Ascending aorta (tissue), 1 donor: Measurements from ENCODE around the genes OR10A7, OR6C74, OR6C4, PYM1 and COQ10A.

GRCh38 chr12:54405084-54405626 lies 13.9 kb downstream of the ITGA5 start:
- PRO-cap = no peak

GRCh38 chr12:55220778-55221263 lies at the start of gene OR10A7:
Gene OR10A7 (plus strand): TSS chr12:55221025.
- PRO-cap = no peak

GRCh38 chr12:55244192-55244715 lies at the start of gene OR6C74:
Gene OR6C74 (plus strand): TSS chr12:55244609.
- PRO-cap = no peak

DNA sequence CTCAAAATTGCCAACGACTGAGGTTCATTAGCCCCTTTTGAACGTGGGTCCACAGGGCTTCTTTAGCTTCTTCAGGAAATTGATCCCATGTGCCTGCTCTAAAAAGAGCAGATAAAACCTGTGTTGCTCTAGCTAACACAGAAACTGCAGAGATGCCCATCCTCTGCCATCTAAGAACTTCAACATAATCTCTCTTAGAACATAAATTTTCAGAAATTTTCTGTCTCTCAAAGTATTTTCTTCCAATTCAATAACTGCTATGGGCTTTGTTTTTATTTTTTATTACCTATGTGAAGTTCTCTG lies at the start of gene OR6C4:
OR6C4 (plus strand) TSS at position 151 of the 303 bp plus-strand sequence.
- PRO-cap = no peak

DNA sequence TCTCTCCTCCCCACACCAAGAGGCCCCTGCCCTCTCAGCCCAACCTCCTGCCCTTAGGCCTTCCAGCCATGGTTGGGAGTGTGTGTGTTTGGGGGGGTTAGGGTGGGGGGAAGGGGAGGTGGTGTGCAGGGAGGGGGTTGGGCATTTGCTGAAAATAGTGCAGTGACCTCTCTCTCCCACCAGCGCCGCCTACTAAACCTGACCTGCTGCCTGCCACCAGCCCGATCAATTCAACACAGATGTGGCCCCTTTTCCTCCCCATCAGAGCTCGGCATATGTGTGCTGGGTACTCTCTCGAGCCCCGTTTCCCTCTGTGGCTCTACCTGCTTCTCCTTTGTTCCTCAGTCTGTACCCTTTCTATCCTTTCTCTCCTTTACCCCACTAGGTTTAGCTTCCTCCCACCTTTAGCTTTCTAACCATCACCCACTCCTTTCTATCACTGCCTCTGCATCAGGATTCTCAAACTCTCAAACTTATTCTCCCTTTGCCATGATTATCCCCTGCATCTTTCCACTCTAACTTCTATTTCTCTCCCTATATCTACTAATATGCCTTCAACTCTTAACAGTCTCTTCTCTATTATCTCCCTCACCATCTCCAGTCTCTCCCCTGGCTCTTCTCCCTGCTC lies 3.1 kb downstream of the GDF11 start:
- PRO-cap = no peak

GRCh38 chr12:55845832-55846233 lies 3.1 kb upstream of the MMP19 start:
- PRO-cap = no peak

GRCh38 chr12:55874261-55874952 lies 31.7 kb upstream of the MMP19 start:
- PRO-cap = unidirectional peak, plus-strand start at chr12:55874678

DNA sequence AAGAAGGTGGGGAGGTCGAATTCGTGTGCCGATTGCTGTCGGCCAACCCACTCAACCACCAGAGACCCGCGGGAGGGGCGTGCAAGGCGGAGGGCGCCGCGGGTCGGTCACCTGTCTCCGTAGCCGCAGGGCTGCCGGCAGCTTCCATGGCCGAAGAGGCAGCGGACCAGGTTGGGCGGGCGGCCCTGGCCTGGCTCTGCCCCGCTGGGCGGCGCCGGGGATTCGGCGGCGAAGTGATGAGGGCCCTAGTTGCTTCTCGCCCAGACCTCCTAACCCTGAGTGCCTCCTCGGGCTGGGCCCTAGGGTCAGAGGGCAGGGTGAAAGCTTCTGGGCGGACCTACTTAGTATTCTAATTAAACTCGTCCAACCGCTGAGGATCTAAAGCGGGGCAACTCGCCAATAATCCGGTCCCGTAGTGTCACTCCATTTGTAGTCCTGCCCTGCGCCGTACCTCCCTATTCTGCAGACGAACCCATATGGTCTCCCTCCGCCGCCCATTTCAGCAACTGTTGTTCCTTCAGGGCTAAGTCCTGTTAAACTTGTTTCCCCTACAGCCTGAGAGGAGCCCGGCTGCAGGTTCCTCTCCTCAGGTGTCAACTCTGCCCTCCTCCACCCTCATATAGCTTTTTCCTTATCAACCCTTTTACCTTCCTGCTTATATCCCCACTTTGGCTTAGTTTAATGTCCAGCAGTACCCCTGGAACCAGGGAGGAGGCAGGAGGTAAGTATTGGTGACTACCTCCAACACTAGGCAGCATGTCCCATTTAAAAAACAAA lies at the start of gene PYM1:
PYM1 (minus strand) TSS at position 281 of the 777 bp plus-strand sequence.
- PRO-cap = no peak

- PRO-cap = no peak
Measured at GRCh38 chr12:55971515-55972711, 2.0 kb upstream of the RAB5B start.

DNA sequence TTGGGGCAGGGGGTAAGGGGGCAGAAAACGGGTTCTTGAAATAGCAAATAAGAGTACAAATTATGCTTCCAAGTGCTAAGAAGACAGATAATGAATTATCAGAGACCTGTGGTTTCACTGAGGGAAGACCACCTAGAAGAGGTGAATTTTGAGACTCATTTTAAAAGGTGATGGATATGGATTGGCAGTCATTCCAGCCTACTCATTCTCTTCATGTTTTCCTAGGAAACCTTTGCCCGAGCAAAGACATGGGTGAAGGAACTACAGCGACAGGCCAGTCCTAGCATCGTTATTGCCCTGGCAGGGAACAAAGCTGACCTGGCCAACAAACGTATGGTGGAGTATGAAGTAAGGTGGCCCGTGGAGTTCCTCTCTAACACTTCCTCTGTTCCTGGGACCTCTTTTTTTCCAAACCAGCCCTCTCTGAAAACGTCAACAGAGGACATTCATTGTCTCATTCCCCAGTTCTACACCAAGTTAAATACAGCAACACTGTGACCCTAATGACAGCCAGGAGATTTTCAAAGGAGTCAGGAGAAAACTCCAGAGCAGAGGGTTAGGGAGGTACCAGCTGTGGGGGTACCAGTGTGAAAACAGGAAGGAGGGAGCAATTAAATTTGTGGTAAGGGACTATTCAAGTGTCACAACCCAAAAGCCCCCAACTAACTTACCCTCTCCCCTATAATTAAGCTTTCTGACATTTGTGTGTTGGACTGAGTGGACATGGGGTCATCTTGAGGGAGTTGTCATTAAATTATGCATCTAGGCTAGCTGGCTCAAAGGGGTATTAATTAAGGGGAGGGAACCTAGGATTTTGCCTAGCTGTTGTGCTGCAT lies 6.4 kb upstream of the SUOX start:
- PRO-cap = no peak

DNA sequence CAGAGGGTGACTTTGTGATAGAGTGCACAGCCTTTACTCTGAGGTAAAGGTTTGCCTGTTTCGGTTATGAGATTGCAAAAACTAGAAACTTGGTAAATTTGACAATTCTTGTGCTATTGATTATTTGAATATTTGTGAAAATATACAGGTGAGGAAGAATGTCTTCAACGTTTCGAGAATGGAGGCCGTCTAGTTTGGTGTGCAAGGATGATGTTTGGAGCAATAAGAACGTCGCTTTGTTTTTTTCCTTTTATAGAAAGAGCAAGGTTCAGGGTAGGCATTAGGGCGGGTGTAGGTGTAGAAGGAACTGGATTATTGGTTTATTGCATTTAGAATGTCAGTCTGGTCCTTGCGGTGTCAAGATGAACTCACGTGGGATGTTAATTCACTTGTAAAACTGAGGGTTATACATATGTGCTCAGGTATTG lies 1.1 kb downstream of the RPS26 start:
- PRO-cap = no peak

- PRO-cap = no peak
Measured at GRCh38 chr12:56044235-56044638, 2.5 kb downstream of the RPS26 start.

DNA sequence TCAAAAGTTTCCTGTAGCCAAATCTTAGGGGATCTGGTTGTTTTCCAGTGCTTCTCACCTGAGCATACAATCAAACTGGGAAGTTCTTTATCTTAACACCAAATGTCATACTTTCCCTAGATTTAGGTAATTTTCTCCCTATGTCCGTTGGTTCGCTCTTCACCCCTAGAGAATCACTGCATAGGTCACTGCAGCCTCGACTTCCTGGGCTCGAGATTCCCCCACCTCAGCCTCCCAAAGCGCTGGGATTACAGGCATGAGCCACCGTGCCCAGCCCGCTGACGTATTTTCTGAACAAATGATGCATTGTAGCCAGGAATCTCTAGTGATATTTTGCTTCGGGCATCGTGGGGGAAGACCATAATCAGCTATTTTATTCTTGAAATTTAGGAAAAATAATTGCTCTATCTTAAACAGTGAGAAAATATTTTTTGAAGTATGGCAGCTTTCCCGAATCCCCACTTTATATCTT lies 1.1 kb upstream of the RPL41 start:
- PRO-cap = unidirectional peak, plus-strand start at position 336 of the sequence

GRCh38 chr12:56159839-56161011 lies 2.1 kb downstream of the MYL6 start:
- PRO-cap = no peak

- PRO-cap = no peak
Measured at GRCh38 chr12:56229701-56229993, 204 bp upstream of the SLC39A5 start.

- PRO-cap = no peak
Measured at GRCh38 chr12:56230267-56231349, 757 bp downstream of the SLC39A5 start.

DNA sequence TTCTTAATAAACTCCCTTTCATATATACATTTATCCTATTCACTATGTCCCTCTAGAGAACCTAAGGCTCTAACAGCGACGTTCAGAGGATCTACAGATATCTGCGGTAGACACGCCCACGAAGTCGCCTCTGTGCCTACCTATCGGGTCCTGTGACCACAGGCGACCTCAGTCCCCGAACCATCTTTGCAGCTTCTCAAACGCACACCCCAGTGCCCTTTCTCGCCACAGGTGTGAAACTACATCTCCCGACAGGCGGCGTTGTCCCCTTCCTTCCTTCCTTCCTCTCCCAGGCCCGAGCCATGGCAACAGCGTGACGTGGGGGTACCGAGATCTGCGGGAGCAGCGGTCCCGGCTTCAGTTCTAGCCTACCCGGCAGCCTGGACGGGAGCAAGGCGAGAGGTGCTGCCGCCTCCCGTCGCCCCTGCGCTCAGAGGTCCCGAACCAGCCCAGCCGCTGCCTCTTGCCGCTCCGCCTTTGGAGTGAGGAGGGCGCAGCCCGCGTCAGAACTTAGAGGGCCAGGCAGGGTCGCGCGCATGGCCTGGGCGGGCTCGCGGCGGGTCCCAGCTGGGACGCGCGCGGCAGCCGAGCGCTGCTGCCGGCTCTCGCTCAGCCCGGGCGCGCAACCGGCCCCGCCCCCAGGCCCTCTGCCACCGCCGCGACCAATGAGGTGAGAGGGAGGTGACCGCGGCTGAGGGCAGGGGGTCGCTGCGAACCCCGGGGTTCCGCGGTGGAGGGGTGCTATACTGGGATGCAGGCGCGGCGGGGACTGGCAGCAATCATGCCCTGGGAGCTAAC lies at the start of gene COQ10A:
COQ10A (plus strand) TSS at position 360 of the 798 bp plus-strand sequence.
- PRO-cap = unidirectional peak, plus-strand start at position 330 of the sequence; unidirectional peak, plus-strand start at position 360 of the sequence; unidirectional peak, minus-strand start at position 484 of the sequence; unidirectional peak, minus-strand start at position 622 of the sequence

- PRO-cap = no peak
Measured at GRCh38 chr12:56314543-56315263, 1.1 kb downstream of the CNPY2 start.

DNA sequence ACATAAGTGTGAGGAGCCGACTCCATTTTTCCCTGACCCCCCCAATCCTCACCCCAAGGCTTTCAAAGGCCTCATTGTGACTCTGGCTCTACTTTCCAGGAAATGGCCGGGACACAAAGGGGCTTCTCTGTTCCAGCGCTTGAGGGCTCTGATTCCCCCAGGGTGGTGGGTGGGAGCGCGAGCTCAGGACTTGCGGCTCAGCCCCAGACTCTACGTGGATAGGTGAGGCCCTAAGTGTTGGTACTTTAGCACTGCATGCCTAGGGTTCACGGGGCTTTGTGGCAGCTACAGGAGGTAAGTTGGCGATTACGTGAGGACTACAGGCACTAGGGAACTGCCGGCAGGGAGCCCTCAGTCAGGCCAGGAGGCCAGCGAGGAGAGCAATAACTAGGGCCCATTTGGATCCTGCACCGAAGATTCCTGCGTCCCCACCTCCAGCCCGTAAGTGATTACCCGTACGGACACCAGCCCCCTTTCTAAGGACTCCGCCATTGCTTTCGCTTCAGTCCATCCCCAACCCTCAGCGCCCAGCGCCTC lies 456 bp downstream of the CNPY2 start:
- PRO-cap = no peak

DNA sequence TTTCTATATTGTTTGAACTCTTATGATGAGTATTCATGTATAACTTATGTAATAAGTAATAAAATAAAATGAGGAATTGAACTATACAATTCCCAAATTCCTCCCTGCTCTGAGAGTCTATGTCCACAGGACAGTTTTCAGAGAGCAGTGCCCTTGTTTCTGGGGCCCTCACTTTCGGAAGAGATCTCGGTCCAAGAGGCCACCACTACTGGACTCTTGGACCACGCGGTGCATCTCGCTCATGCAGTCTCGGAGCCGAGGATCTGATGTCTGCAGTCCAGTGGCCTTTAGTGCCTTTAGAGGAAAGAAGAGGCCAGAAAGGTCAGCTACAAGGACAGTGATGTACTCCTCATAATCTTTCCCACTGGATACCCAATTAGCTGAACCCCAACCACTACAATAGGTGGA lies 8.3 kb downstream of the GLS2 start:
- PRO-cap = no peak